ENCODE results near the genes NUP205 and ATP6V0A4.

- PRO-cap: no peak
These were observed 6.1 kb downstream of the CYREN start for GRCh38 chr7:135164097-135165027.

- PRO-cap: no peak
These were observed 7.0 kb upstream of the CYREN start for GRCh38 chr7:135177331-135178133.

GRCh38 chr7:135393704-135394463 lies 116.0 kb downstream of the CNOT4 start:
- PRO-cap: no peak

DNA sequence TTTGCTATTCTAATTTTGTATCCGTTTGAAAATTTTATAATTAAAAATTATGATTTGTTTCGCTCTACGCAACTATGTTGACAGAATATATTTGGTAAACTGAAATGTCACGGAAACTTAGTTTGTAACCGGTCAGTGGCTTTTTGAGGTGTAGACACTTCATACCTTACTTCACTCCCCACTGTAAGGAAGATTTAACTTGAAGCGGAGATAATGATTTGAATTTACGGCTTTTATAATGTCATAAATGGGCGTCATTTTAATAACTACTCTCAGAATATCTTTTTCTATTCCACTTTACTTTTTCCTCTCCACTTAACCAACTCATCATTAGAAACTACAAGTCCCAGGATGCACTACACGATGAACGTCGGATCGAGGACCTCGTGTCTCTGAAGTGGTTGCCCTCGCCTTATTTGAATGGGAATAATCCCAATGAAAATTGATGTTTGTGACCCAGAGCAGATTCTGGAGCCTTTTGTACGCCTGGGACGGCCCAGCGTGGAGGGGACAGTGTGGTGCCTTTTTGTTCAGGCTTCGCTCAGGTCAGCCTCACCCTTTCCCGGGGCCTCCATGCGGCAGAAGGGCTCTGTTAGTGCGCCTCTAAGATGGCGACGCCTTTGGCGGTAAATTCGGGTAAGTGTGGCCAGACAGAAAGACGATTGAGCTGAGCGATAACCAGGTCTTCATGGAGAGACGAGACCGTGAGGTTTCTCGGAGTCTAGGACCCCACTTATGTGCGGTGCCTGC lies at the start of gene NUP205:
TSS of gene NUP205 (plus strand) at position 581 of the 750 bp plus-strand sequence.
- PRO-cap: unidirectional peak, plus-strand start at position 581 of the sequence

DNA sequence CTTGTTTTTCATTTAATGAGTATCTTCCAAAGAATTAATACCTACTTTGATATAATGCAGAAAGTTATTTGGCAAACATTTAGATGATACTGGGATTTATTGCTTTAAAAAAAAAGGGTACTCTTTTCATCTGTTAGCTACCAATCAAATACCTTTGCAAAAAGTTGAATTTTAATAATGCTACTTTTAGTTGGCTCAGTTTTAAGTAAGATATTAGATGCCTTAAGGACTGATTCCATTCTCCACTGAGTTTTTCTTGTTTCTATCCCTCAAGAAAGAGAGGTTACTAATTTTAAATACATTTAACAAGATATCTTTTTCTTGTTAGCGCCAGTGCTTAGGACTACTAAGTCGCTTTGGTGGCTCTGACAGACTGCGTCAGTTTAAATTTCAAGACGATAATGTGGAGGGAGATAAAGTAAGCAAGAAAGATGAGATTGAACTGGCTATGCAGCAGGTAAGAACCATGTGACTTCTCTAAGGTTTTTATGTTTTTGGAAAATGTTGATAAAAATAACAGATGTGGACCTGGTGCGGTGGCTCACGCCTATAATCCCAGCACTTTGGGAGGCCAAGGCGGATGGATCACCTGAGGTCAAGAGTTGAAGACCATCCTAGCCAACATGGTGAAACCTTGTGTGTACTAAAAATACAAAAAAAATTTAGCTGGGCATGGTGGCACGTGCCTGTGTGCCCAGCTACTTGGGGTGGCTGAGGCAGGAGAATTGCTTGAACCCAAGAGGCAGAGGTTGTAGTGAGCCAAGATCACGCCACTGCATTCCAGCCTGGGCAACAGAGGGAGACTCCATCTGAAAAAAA lies 24.5 kb upstream of the STMP1 start:
- PRO-cap: no peak

DNA sequence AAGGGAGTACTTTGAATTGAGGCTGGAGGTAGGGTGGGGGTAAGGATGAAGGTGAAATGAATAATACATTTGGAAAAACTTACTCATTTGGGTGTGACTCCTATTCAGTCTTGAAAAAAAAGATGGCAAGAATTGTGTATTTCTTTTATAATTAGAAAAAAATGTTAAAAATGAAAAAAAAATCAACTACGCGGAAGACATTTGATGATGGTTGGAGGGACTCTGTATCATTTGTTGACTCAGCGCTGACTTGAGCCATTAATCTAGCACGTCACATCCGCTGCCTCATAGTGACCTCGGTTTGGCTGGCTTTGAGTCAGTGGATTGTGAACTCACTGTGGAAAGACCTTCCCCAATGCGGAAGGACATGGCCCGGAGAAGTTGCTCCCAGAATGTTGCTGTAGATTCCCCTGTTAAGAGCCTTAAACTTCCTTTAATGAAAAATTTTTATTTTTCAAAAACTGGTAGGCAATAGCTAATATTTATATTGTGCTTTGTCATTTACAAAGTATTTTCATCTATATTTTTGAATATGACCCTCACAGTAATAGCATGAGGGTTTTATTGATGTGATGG lies 2.7 kb downstream of the FAM180A start:
- PRO-cap: no peak

DNA sequence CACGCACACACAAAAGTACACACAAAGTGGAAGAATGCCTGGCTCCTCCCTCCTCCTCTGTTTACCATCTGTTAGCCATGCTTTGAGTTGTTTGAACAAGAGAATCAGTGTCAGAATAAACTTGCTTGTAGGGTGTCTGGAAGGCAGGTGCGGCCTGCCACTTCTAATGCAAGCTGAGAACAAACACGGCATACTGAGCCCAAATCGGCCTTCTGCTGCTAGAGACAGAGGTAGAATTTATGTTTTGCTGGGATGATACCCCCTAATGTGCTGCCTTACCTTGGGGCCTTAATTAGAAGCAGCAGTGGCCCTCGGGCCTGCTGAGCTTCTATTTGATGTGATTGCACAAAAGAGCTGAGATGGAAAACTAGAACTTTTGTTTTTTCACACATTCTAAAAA lies 24.9 kb upstream of the FAM180A start:
- PRO-cap: no peak

- PRO-cap: no peak
These were observed 39.5 kb downstream of the MTPN start for GRCh38 chr7:135937433-135938249.

DNA sequence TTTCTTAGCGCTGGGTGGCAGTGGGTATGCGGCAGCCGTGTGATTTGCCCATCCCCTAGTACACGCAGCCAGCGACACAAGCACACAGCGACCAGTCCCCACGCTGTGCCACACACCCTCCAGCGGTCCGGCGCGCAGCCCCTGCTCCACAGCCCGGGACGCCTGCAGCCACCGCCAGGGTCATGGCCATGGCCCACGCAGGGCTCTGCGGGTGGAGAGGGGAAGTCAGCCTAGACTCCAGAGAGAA lies 2.4 kb downstream of the CHRM2 start:
- PRO-cap: no peak

DNA sequence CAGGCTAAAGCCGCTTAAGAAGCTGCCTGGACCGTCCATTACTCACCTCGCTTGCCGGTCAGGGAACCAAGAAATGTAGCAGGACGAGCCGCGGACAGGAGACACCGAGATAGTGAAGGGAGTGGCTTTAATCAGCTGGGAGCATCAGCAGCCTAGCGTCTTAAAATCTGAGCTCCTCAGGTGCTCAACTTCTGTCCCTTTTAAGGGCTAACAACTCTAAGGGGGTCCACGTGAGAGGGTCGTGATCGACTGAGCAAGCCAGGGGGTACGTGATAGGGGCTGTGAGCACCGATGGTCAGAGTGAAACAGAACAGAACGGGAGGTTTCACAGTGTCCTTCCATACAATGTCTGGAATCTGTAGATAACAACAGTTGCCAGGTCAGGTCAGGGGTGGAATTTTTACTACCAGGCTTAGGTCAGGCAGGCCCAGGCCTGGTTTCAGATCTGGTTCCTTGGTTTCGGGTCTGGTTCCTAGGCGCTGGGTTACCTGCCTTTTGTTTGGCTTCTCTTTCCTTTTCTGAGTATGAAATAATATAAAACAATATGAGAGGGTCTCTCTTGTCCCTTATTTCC lies 75.2 kb downstream of the PTN start:
- PRO-cap: no peak

- PRO-cap: no peak
These were observed 9.3 kb downstream of the CREB3L2 start for GRCh38 chr7:137992244-137993375.

GRCh38 chr7:138563712-138564094 lies 103.6 kb downstream of the TRIM24 start:
- PRO-cap: no peak

DNA sequence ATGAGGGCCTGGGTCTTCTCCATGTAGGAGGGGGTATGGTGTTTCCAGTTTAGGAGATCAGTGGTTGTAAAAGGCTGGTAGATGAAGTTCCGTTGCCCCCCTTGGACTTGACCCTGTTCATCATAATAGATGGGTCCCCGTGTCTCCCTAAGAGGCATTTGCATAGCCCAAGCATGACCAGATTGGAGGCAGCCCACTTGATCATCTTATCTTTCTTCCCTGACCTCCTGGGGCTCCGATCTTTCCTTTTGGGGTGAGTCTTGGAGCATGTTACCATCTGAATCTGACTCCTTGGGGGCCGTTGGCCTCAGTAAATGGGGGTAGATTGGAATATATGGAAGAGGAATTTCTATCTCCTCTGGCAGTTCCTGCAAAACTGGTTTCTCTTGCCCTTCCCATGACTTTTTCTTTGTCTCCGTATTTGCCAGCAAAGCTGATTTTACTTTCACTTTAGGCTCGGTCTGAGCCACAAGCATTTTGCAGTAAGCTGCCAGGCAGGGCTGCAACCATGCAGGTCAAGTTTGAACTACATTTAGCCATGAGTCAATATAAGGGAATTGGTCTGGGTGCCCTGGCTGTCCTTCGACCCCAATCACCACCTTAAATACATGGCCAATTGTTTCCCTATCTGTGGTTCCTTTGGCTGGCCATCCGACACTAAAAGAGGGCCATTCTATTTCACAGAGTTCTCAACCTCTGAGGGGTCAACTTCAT lies 104.2 kb downstream of the TRIM24 start:
- PRO-cap: no peak

DNA sequence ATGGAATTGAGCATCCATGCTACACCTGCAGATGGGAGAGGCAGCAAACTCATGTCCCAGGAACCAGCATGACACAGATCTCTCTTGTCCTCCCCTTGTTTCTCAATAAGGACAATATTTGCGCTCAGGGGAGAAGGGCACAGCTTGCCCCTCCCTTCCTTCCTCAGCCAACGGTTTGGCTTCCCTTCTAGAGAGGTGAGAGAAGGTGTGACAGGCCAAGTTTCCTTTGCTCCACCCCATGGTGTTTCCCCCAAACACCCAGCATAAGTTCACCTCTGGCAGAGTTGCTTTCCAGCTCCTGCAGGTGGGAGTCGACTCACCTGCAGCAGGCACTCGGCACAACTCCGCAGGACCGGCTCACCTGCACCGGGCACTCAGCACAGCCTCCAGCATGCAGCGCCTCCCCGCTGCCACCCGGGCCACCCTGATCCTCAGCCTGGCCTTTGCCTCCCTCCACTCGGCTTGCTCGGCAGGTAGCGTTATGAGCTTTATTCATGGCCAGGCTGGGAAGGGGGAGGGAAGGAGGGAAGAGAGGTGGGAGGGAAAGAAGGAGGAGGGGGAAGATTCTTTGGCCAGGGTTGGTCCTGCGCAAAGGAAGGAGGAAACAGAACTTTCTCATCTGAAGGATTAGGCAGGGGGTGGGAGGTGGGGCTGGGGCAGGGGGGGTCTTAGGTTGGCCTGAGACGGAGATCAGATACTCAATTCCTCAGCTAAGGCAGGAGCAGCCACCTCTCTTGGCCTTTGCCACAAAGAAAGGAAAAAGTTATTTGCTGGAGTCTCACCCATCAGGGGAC lies at the start of gene ATP6V0A4:
TSS of gene ATP6V0A4 (minus strand) at position 483 of the 794 bp plus-strand sequence.
- PRO-cap: no peak

DNA sequence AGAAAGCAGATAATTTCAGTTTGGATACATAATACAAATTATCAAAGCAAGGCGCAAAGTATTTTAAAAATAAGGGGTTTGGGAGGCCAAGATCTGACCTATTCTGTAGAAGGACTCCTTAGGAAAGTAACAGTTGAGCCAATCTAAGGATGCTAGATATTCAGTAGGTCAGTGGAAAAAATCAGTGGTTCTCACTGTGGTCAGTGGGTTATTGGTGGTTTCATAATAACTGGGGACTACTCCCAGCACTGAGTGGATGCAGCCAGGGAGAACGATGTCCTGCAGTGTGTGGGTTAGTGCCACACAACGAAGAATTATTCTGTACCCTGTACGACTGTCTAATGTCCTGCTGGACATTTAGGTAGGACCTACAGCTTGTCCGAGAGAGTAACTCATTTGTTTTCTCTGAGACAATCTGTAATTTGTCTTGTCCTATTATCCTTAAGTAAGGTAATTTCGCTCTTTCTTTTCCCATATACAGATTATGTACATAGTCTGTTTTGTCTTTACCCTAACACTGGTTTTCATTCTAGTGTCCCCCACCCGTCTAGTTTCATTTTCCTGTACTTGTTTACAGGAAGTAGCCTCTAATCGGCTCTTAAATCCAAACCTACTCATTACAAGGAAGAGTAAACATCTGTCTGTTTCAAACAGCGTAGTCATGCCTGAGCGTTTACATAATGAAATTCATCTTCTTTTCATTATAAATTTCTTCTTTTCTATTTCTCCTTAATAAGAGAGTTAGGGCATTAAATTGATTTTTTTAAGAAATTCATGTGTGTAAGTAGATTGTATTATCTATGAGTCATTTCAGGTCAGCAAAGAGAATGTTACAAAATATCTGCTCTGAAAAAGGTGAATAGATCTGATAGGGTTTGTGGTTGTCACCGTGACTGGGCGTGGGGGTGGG lies 8.1 kb upstream of the ZC3HAV1L start:
- PRO-cap: no peak

DNA sequence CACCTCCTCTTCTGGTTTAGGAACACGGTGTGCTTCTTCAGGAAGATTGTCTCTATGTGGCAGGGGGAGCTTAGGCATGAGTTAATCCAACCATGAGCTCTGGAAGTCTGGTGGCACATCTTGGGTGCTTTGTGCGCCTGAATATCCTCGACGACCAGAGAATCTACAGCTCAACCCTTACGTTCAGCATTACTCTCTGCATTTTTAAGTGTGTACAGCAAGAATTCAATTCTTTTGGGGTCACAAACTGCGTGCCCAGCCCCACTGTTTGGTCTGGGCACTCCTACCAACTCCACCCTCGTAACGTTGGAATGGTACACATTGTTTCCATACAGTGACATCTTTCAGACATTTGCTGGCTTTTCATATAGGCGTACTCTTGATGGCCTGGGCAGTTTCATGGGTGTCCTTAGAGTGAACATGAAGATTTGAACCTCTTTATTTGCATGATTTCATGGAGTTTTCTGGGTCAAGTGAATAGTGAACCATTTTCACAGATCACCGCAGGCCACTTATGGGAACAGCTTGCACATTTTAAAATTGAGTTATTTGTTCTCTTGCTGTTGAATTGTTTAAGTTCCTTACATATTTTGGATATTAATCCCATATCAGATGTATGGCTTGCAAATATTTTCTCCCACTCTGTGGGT lies 13.8 kb upstream of the ZC3HAV1L start:
- PRO-cap: no peak

- PRO-cap: no peak
These were observed 26.5 kb upstream of the ZC3HAV1L start for GRCh38 chr7:139062199-139062896.

DNA sequence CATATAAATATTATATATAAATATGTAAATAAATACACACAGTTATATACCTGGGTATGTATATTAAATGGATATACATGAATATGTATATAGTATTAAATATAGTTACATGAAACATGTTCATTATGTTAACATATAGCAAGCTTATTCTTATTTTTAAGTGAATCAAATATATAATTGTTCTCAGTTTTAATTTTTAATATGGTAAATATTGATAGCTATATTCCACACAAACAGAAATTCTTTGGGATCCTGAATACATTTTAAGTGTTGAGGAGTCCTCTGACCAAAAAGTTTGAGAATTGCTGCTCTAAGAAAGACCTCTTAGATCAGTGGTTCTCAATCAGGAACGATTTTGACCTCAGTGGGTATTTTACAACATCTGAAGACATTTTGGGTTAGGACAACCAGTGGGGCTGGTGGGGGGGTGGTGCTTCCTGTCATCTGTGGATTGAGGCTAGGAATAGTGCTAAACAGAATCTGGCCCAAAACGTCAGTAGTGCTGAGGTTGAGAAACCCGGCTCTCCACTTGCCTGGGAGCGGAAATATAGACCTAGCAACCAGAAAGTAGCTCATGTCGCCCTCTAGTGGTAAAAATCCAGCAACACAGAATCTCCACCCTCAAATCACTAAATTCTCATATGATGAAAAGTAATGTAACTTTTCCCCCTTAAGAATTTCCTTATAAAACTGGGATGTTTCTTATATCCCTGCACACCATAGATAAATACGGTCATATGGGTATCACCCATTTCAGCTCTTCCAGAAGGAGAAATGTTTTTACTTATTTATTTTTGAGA lies 34.7 kb downstream of the ZC3HAV1 start:
- PRO-cap: no peak

DNA sequence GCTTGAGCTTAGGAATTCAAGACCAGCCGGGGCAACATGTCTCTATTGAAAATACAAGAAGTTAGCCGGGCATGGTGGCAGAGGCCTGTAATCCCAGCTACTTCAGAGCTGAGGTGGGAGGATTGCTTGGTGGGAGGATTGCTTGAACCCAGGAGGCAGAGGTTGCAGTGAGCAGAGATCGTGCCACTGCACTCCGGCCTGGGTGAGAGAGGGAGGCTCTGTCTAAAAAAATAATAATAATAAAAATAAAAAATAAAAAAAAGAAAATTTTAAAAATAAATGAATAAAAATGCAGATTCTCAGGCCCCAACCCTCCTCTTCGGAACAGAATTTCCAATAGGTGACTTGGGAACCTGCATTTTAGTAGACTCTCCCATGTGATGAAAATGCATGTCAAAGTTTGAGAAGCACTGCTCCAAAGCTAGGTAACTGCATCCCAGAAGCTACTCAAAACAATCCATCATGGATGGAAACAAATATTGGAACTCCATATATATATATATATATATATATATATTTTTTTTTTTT lies 12.5 kb downstream of the ZC3HAV1 start:
- PRO-cap: no peak

DNA sequence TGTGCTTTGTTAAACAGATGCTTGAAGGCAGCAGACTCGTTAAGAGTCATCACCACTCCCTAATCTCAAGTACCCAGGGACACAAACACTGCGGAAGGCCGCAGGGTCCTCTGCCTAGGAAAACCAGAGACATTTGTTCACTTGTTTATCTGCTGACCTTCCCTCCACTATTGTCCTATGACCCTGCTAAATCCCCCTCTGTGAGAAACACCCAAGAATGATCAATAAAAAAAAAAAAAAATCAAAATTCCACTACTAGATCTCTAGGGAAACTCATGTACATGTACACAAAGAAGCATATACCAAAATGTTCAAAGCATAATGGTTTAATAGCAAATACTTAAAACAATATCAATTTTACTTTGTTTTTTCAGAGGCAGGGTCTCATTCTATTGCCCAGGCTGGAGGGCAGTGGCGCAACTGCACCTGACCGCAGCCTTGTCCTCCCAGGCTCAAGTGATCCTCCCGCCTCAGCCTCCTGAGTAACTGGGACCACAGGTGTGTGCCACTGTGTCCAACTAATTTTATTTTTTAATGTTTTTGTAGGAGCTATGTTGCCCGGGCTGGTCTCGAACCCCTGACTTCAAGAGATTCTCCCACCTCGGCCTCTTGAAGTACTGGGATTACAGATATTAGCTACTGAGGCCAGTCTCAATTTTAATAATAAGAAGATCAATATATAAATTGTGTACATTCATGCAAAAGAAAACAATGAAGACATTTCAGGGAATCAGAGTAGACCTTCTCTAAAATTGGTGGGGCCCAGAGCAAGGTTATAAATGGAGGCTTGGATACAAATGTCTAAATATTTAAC lies 7.5 kb downstream of the ZC3HAV1 start:
- PRO-cap: no peak

Measured in sciatic nerve (tissue), 1 donor.